OVCAR3 (cell line): ENCODE measurements around the genes OSBP, OOSP4A, MS4A12 and PRPF19.

DNA sequence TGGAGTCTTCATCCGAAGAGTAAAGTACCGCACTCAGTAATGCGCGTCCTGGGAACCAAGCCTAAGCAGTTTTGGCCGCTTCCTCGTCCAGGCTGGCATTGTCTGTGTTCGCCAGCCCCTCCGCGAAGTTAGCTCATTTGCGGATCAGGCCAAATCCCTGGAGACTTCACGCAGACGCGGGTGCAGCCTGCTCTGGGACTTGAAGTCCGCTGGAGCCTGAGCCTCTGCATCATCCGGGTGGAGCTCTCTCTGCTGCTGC lies 23.6 kb upstream of the GLYATL1B start:
- RRBS: no CpG with 5 or more reads among the region's 15 CpGs

- RRBS: 40% methylated on average over 6 of the region's 34 CpGs
Measured at GRCh38 chr11:59062940-59063457, 23.1 kb upstream of the GLYATL1B start.

DNA sequence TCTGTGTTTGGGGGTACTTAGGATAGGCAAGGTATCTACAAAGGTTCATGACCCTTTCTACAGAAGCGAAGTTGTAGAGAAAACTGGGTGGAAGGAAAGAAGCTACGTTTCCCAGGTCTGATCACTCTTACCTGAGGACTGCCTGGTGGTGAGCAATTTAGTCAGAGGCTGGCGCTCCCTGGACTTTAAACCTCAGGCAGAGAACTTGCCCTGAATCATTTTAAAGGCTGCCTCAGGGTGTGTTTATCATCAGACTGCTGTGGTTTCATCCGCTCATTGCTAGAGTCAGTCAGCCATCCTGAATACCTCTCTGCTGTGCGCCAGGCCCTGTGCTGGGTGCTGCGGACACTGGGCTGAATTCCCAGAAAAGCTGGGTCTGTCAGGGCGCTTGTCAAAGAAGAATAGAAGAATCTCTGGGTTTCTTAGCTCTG lies 2.7 kb downstream of the DTX4 start:
- RRBS: no CpG with 5 or more reads among the region's 7 CpGs

GRCh38 chr11:59175638-59176054 lies 3.7 kb downstream of the DTX4 start:
- RRBS: no CpG with 5 or more reads among the region's 3 CpGs

GRCh38 chr11:59185991-59186789 lies 14.3 kb downstream of the DTX4 start:
- RRBS: no CpG with 5 or more reads among the region's 11 CpGs

DNA sequence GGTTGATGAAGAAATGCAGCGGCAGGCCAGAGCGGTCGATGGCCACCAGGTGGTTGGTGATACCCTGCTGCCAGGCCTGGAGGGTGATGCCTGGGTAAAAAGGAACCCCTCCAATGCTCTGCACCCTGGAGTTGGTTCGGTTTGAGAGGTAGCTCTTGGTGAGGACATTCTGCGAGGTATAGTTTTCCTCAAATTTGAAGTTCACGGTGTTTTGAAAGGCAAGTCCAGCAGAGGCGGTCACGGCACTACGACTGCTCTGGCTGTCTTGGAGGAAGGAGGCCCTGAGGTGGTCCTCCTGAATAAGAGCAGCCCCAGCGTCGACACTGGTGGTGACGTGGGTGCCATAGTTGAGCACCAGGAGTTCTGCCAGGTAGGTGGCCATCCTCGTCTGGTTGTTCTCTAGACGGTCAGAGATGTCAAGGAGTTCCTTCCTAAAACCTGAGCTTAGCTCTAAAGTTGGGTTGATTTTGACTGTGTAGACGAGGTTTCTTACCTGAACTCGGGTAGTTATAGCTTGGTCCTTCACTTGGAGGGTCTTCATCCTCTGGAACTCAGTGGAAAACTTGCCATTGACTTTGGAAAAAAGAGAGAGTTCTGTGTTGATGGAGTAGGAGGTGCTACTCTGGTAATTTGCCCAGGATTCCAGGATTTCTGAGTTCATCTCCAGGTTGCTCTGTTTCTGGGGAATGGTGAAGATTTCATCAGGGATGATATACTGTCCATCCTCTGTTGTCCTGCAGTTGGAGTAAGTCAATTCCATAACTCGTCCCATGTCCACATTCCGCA lies 614 bp downstream of the MPEG1 start:
- RRBS: no CpG with 5 or more reads among the region's 18 CpGs

GRCh38 chr11:59291092-59291519 lies 67.6 kb upstream of the OR5AN1 start:
- RRBS: no CpG with 5 or more reads among the region's 5 CpGs

- RRBS: no CpG with 5 or more reads among the region's 28 CpGs
Measured at GRCh38 chr11:59550803-59551435, 39.6 kb downstream of the OR4D9 start.

- RRBS: no CpG with 5 or more reads among the region's 11 CpGs
Measured at GRCh38 chr11:59610254-59610872, 5.2 kb downstream of the OSBP start.

GRCh38 chr11:59614915-59615976 lies at the start of gene OSBP:
TSS of gene OSBP (minus strand) at chr11:59615774.
- RRBS: 5% methylated on average over 39 of the region's 97 CpGs

- RRBS: no CpG with 5 or more reads among the region's 7 CpGs
Measured at GRCh38 chr11:59706719-59707437, 6.8 kb downstream of the OR10V1 start.

GRCh38 chr11:59790062-59790749 lies 20.4 kb downstream of the MRPL16 start:
- RRBS: no CpG with 5 or more reads among the region's 7 CpGs

DNA sequence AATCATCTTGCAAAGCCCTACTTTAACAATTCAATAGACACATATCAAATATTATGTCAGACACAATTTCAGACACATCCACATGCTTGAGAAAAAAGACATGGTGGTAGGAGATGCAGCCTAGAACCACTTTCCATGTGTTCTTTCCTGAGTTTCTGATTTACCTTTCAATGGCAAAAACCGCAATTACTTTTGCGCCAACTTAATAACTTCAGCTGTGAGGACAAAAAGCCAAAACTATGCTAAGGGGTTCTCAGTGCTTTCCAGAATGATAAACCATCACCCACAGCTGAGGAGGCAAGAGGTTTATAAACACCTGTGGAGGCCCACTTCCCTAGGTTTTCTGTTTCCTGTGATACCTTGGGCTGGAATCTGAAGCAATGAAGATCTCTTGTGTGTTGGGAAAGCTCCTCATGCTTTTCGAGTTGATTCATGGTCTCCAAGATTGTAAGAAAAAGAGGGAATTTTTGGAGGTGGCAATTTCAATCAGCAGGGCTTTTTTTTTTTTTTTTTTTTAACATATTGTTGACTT lies at the start of gene OOSP4A:
Gene OOSP4A, plus strand, starts transcription at position 381 of the 532 bp plus-strand sequence.
- RRBS: no CpG with 5 or more reads among the region's 3 CpGs

DNA sequence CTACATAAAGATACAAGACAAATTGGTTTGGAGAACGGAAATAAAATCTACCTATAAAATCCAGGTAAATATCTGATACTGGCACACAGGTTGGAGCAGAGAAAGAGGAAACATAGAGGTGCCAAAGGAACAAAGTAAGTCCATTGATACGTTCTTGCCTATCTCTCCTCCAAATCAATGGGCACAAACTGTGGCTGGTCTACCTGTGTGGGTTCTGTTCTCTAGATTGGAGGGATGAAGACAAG lies at the start of gene MS4A12:
Gene MS4A12, plus strand, starts transcription at position 84 of the 245 bp plus-strand sequence.
- RRBS: no CpG with 5 or more reads among the region's 2 CpGs

GRCh38 chr11:60502634-60502949 lies 10.0 kb downstream of the MS4A12 start:
- RRBS: no CpG with 5 or more reads among the region's 3 CpGs

- RRBS: no CpG with 5 or more reads among the region's 3 CpGs
Measured at GRCh38 chr11:60763201-60763455, 6.5 kb downstream of the MS4A15 start.

GRCh38 chr11:60855199-60855462 lies 619 bp downstream of the PTGDR2 start:
- RRBS: no CpG with 5 or more reads among the region's 2 CpGs

GRCh38 chr11:60861020-60861425 lies 5.3 kb upstream of the PTGDR2 start:
- RRBS: no CpG with 5 or more reads among the region's 8 CpGs

DNA sequence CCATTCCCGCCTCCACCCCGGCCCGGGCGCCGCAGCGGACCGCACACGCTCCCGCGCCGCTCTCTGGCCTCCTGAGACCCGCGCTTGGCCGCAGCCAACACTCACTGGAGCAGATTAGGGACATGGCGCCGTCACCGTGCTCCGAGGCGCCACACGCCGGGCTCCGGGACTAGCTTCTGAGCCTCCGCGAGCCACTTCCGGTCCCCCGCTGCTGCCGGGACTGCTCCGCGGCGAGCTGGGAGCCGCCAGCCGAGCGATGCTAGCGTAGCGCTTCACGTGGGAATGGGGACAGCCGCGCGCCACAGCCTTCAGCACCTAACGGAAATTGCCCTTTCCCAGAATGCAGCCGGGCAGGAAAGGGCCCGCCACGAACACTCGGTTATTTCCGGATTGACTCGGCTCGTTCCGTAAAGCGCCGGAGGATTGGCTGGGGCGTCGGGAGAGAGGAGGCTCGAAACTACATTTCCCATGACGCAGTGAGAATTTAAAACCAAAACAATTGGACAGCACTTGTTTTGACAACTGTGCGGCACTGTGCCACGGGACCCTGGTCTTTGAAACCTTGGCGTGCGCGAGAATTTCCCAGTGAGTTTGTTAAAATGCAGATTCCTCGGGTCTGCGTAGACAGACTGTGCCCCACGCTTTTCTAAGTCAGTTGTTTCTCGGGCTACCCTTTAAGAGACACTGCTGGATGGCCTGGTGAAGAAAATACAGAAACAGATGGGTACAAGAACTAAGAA lies at the start of gene PRPF19:
Gene PRPF19, minus strand, starts transcription at position 327 of the 740 bp plus-strand sequence.
- RRBS: 4% methylated on average over 18 of the region's 63 CpGs